Parietal lobe (tissue), 2 donors: ENCODE measurements around a stretch of chr15.

DNA sequence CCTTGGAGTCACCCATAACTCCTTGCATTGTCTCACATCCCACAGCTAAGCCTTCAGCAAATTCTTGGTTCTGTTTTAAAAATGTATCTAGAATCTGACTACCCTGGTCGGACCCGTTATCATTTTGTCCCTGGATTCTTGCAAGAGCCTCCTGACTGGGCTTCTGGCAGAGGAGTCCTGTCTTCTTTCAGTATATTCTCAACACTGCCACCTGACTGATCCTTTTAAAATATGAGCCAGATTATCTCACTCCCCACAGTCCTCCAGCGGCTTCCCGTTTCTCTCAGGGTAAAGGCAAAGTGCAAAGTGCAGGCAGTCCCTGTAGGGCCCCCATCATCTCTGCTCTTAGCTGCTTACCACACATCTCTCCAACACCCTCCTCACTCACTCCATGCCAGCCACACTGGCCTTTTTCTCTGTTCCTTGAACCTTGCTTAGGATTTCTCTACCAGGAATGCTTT is 28.4 kb downstream of the CRTC3 start:
- RAMPAGE, long total RNA, result no peak

GRCh38 chr15:90559938-90560763 is 30.4 kb downstream of the CRTC3 start:
- RAMPAGE, long total RNA, result no peak

DNA sequence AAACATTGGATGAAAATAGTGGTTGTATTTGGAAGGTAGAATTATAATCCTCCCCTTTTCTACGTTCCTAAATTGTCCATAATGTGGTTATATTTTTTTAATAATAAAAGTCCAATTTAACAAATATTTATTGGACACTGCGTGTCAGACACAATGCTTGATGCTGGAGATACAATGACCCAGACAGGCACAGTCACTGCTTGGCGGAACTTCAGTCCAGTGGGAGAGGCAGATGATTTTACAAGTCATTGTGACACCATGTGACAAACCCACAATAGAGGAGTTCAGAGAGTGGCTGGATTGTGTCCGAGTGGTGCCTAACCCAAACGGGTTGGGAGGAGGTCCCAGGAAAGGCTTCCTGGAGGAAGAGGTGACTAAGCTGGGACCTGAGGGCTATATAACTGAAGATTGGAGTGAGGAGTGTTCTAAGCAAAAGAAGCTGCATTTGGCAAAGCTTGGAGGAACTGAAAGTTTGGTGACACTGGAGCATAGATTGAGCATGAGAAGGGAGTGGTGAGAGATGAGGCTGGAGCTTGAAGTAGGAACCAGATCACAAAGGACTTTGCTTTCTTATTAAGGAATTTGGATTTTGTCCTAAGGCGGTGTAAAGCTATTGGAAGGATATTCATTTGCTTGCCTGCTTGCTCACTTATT is 41.4 kb downstream of the CRTC3 start:
- RAMPAGE, long total RNA, result no peak

DNA sequence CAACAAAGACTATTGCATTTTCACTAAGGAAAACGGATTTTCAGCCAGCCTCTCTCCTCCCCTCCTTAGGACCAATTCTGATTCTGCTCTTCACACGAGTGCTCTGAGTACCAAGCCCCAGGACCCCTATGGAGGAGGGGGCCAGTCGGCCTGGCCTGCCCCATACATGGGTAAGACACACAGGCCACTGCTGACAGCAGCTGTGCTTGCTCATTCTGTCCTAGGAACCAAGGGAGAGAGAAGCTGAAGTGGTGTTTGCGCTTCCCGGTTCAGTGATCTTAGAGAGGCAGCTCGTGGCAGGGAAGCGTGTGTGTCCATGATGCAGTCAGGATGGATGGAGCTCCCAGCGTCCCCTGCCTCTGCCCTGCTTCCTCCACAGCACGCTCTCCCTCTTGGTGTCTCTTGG is 77.6 kb downstream of the CRTC3 start:
- RAMPAGE, long total RNA, result no peak

DNA sequence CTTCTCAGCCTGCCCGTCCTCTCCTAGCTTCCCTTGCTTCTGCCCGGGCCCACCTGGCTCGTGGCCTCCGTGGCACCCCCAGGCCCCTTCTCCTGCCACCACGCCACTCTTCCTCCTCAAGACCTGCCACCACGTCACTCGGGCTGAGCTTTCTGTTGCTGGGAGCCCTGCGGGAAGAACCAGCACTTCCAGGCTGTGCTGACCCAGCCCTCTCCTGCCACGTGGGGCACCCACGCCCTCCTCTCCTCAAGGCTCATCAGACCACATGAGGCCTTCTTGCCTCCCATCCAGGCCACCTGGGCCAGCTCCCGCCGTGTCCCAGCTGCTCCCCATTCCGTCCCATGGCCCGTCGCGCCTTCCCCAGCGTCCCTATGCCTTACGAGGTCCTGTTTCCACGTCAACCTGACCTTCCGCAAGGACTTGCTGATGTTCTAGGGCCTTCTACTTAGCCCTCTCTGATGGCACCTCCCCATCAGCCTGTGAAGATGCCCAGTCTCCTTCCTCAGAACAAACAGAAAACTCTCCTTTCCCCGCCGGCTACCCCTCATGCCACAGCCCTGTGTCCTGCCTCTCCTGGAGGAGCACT is 71.2 kb upstream of the BLM start:
- RAMPAGE, long total RNA, result no peak

DNA sequence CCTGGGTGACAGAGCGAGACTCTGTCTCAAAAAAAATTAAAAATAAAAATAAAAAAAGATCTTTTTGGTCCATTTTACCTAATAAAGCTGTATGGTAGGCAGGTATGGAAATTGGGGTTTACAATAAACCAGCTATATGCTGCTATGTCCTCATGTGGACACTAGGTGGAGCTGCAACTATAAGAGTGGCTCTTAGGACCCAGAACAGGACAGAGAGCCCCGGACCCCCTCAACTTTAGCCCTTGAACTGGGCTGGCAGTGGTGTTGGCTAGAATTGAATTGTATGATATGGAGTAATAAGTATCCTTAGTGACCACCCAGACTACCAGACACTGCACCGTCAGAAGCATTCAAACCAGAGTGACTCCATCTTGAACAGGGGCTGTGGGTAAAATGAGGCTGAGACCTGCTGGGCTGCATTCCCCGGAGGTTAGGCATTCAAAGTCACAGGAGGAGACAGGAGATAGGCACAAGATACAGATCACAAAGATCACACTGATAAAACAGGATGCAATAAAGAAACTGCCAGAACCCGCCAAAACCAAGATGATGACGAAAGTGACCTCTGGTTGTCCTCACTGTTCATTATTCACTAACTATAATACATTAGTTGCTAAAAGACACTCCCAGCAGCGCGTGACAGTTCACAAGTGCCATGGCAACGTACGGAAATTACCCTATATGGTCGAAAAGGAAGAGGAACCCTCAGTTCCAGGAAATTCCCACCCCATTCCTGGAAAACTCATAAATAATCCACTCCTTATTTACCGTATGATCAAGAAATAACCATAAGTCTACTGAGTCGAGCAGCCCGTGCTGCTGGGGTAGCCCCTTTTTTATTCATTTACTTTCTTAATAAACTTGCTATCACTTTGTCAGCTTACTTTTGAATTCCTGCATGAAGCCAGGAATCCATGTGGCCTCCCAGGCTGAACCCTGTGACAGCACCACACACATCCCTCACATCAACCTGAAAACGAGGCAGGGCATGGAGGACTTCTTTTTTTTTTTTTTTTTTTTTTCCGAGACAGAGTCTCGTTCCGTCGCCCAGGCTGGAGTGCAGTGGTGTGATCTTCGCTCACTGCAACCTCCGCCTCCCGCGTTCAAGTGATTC is 68.7 kb upstream of the BLM start:
- RAMPAGE, long total RNA, result no peak

- RAMPAGE, long total RNA, result no peak
Observed at GRCh38 chr15:90667359-90668055, 49.6 kb upstream of the BLM start.

DNA sequence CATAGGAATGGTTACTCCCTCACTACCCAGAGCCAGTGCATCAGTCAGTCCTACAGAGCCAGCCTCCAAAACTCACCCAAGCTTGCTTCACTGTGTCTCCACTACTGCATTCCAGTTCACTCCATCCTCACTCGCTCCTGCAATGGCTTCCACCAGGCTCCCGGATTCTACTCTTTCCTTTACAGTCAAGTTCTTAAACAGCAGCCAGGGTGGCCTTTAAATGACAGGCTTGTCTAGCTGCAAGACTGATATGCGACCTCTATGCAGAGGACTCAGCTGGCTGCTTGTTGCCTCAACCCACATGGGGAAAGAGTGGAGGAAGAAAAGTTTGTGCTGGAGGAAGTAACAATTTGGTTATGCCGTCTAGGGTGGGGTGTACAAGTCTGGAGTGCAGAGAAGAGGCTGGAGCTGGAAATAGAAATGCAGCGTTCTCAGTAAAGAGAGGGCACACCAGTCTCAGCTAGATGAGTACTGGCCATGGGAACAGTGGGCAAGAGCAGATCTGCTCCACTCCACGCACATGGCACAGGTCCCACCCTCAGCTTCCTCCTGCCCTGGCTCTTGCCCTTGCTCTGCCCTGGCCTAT is 60.0 kb upstream of the FURIN start:
- RAMPAGE, long total RNA, result no peak

DNA sequence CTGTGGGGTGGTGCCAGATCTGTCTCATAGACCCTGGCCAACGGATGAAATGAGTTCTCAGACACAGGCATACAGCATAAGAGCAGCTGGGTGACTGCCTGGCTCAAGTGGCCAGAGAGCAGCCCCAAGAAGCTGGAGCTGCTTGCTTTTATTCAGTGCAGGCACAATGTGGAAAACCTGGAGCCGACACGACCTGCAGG is 44.8 kb upstream of the FURIN start:
- RAMPAGE, long total RNA, result no peak

- RAMPAGE, long total RNA, result no peak
Observed at GRCh38 chr15:90866136-90866753, 2.1 kb upstream of the FURIN start.

- RAMPAGE, long total RNA, result no peak
Observed at GRCh38 chr15:90877461-90877660, 6.9 kb upstream of the FES start.

- RAMPAGE, long total RNA, result no peak
Observed at GRCh38 chr15:90884943-90886002, 969 bp downstream of the FES start.

GRCh38 chr15:90919692-90920388 is 12.5 kb downstream of the HDDC3 start:
- RAMPAGE, long total RNA, result no peak

DNA sequence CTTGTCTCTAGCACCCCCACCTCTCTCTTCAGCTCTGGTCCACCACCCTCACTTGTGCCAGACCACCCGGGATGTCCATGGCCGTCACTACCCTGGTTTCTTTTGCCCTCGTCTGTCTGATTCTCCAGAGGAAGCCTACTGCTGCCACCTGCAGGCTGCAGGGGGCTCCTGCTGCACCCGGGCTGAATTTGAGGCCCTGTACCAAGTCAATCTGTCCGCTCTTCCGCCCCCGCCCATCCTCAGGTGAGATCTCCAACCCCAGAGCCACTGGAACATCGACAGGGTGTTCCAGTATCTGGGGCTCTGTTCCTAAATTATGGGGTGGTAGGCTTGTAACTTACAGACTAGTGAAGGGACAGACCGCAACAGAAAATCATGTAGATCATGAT is 784 bp upstream of the UNC45A start:
- RAMPAGE, long total RNA, result no peak

DNA sequence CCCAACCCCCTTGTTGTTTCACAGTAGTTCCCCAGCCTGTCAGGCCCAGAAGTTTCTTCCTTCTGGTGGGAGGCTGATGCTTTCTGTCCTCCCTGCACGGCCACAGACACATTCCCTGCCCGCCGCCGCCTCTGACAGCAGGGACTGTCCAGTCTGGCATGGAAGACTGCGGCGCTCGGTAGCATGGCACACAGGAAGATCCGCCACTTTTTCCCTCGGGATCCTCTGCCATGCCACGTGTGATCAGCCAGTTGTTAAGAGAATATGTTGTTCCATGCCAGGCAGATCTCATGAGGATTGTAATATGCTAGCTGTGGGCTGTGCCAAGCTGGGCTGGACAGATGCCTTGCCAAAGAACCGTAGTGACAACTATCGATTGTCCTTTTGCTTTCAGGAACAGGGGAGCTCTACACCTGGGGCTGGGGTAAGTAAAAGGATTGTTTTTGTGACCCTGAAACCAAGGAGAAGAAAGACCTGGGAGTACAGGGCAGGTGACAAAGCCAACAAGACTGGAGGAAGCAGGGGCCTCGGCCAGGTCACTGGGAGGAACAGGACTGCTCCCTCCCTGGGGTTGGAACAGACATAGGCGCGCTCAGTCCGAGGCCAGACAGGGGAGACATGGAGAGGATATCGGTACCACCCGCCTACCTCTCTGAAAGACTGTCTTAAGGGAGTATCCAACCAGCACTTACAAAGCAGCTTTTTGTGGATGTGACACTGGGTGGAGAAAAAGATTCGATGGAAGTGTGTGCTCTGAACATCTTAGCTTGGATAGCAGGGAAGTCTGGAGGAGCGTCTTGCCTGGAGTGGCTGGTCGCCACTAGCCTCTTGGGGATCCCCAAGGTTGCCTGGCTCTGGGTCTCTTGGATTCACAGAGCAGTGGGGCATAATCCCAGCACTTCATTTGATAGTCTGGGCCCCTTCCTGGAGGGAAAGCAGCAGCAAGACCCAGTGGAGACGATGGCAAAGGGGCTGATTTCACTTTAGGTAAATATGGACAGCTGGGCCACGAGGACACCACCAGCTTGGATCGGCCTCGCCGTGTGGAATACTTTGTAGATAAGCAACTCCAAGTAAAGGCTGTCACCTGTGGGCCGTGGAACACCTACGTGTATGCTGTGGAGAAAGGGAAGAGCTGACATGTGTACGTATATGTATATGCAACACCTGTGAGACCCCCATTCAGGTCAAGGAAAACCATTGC is 6.3 kb downstream of the RCCD1 start:
- RAMPAGE, long total RNA, result no peak

- RAMPAGE, long total RNA, result no peak
Observed at GRCh38 chr15:90961835-90962514, 7.3 kb downstream of the RCCD1 start.

DNA sequence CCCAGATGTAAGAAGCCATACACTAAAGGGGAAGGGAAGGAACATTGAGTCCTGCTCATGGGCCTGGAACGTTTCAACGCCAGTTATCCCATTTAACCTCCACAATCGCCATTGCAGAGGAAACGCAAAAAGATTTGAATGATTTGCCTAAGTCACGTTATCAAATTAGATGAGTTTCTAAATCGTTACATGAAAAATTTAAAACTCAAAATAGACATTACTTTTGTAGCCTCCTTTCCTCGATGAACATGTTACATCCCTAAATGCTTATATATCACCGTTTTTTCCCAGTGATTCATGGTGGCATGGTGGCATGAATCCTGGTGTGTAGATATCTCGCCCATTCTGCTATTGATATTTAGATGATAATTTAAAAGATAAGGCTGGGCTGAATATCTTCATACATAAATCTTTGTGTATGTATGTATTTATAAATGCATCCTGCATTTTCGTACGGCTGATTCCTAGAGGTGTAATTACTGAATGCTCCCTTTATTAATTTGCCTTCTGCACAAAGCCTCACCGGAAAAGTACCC is 741 bp upstream of the PRC1 start:
- RAMPAGE, long total RNA, result no peak

DNA sequence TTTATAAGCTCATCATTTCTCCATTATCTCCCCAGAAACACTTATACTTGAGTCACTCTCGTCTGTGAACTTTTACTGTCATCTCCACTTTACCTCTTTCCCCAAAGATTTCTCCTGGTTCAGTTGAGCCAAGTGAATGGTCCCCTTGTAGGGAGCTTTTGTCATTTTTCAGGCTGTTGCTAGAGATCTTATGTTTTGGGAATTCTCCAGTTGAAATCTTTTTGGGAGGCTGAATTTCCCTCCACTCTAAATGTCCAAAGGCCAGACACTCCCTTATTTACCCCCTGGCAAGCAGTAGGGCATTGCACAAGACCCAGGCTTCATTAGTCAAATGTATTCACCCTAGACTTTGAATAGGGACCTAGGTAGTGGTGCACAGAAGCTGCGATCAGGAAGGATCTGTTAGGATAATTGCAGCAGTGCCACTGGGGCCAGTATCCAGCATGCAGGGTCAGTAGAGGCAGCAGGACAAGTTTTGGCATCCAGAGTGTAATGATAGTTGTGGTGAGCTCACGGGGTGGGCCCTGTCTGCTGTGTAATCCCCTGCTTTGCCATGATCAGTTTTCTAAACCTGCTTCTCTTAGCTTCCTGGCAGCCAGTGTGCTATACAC is 356.5 kb upstream of the SLCO3A1 start:
- RAMPAGE, long total RNA, result no peak

- RAMPAGE, long total RNA, result no peak
Observed at GRCh38 chr15:91855276-91856495, 2.2 kb downstream of the SLCO3A1 start.

DNA sequence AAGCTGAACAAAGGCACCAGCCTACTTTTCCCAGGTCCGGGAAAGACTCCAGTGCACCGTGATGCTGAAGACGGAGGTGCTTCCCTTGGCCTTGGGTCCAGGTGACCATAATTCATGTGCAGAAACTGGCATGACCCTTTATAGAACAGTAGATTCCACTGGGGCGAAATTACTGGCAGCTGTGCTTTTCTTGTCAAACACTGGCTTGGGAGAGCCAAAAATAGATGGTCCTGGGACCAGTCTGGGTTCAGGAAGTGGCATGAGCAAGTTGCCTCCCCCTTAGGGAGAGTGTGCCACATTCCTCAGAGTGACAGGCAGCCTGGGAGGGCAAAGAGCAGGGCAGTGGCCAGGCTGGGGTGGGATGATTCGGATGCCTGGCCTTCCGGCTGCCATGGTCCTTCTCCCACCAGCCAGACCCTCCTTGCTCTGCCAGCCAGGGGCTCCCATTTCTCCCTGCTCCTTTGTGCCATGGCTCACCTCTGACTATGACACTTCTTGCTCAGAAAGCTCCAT is 127.4 kb downstream of the SLCO3A1 start:
- RAMPAGE, long total RNA, result no peak